Retinal pigment epithelial cell (primary cell): ENCODE measurements around the genes HTR5A and RNF32.

DNA sequence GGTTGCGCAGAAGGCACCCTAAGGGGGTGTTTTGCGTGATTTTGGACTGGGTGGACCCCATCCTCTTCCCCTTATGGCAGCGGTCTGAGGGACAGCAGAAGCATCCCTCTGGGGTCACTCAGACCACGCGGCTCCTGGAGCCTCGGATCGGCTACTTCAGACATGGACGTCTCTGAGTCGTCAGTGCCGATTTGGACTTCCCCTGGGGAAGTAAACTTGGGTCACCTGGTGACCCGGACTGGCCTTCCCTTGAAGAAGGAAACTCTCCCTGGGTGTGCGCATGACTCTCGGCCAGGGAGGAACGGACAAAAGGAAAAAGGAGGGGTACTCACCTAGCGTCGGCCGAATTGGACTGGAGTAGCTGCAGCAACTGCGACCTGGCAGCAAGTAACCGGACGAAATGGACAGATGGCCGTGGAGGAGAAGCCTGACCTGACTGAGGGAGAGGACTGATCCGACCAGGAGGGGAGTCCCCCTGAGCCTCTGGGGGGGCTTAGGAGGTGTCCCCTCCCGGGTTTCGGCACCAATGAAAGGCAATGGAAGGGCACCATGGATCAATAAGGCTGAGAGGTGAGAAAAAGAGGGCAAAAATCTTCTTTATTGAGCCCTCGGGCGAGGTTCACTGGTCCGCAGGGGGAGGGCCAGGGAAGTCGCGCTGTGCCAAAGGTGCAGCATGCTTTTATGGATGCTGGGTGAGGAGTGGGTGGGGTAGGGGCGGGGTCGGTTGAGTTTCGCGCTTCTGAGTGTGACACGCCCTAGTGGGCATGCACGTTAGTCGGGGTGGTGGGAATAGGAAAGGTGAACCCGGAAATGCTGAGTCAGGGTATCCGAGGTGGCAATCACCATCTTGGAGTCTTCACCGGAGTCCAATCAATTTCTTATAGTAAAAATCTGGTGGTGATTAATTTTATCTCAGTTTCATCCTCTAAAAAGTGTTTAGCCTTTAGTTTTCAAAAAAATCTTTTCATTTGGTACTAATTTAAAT, 638.6 kb upstream of the DPP6 start:
- RRBS: no CpG with 5 or more reads among the region's 39 CpGs

- RRBS: no CpG with 5 or more reads among the region's 8 CpGs
These were observed 149.8 kb downstream of the DPP6 start for GRCh38 chr7:154201915-154202427.

DNA sequence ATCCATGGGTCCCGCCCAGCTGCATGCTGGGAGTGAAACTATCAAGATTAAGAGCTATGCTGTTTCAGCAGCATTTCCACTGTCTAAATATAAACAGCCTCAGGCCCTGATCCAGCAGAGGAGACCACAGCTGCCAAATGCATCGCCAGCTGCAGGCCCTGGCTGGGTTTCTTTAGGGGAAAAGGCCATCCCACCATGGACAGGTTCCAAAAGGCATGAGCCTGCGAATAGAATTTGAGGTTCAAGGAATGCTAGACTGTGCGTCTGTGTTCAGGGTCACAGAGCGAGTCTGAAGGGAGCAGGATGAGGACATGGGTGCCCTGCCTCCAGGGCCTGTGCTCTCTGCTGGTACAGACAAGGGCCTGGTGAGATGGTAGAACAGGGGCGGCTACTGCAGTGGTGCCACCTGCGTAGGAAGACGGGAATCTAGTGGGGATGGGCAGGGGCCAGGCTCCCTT, 411.3 kb downstream of the PAXIP1 start:
- RRBS: no CpG with 5 or more reads among the region's 8 CpGs

DNA sequence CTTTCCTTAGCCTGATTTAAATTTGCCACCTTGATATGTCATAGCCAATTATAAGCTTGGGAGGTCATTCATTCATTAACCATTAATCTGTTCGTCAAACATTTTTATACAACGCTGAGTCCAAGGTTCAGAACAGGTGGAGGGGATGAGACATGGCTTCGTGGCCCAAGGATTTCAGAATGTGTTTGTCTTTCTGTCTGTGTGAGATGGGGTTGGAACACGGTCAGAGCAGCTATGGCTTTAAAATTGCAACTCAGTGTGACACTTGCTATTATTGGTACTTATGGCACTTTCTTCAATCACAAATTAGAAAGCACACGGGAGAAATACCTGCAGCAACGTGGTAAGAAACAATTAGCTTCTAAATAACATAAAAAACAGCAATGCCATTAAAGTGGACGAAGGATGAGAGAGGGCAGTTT, 157.9 kb downstream of the PAXIP1 start:
- RRBS: no CpG with 5 or more reads among the region's 7 CpGs

DNA sequence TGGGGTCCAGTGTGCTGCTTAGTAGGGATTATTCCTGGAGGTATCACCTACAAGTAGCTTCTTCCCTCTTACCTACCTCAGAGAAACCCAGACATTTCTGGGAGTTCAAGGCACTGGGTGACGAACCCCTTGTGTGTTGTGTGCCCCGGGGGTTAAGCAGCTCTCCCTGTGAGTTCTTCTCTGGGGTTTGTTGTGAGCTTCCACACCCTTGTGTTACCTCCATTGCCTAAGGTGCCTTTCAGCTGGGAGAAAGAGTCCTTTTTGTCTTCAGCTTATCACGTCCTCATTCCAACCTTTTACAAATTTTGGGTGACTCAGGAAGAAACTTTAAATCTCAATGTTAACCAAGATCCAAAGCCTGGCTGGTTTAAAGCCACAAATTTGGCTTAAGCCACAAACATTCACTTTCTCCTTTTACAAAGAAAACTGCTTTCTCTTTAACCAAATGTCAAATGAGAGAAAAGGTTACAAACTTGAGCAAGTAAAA, 75.0 kb downstream of the PAXIP1 start:
- RRBS: no CpG with 5 or more reads among the region's 3 CpGs

DNA sequence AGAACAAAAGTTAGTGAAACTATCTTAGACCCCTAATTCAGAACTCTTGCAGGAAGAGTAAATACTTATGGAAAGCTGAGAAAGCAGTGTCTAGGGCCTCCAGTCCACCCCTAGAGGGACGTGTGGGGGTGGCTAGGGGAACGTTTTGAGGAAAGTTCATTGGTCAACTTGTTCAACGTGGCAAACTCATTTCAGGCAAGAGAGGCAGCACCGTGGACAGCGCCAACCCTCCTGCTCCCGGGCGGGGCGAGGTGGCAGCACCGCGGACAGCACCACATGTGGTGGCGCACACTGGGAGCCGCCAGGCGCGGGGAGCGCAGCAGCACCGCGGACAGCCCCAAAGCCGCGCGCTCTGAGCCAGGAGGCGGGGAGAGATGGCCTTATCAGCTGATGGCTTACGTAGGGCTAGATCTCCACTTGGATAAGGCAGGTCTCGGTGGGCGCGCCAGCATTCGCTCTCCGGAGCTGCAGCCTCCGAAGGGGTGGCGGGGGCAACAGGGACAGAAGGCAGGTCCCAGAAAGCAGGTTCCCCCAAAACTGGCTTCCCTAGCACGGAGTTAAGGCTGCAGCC, at the start of gene HTR5A:
TSS of gene HTR5A (plus strand) at position 448 of the 571 bp plus-strand sequence.
- RRBS: 0% methylated on average over 3 of the region's 30 CpGs

GRCh38 chr7:155071129-155071794, 1.1 kb downstream of the HTR5A start:
- RRBS: no CpG with 5 or more reads among the region's 44 CpGs

- RRBS: no CpG with 5 or more reads among the region's 17 CpGs
These were observed 96.5 kb downstream of the HTR5A start for GRCh38 chr7:155166565-155167134.

DNA sequence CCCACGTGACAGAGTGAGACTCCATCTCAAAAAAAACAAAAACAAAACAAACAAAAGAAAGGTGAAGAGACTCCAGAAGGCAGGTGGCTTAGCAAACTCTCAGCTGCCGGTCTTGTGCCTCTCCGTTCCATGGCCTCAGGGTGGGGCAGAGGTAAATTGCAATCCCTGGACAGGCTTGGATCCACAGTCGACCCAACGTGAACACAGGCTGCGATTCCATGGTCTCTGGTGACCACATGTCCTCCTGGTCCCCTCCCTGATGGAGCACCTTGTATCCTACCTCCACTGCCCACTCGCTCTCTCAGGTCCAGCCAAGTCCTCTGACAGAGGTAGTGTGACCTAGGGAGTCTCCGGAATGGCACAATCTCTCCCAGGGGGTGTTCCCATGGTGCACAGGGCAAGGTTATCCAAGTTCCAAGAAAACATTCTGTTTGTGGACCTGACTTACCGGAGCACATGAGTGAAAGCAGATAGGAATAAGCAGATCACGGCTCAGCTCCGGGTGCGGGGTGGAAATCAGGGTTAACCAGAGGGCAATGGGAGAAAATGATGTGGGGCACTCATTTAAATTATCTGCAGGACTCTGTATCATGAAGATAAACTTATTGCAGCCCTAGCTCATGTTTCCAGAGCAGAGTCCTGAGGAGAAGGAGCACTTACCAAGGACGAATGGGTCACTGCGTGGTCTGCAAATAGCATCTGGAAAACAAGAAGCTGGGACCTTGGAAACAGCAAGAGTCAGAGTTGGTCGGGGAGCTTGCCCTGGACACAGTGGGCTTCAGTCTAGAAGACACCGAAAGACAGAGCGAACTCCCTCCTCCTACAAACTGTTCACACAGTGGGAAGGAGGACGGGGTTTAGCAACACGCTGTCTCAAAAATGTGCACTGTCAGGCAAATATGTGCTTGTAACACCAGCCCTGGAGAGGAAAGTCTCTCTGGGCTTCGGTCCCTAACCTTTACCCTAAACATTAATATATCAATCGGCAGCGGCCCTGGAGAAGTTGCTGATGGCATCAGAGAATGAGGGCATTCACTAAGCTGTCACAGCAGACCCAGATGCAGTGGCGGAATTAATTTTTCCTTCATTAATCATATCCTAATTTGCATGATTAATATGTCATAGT, 45.7 kb upstream of the INSIG1 start:
- RRBS: 45% methylated on average over 2 of the region's 23 CpGs

DNA sequence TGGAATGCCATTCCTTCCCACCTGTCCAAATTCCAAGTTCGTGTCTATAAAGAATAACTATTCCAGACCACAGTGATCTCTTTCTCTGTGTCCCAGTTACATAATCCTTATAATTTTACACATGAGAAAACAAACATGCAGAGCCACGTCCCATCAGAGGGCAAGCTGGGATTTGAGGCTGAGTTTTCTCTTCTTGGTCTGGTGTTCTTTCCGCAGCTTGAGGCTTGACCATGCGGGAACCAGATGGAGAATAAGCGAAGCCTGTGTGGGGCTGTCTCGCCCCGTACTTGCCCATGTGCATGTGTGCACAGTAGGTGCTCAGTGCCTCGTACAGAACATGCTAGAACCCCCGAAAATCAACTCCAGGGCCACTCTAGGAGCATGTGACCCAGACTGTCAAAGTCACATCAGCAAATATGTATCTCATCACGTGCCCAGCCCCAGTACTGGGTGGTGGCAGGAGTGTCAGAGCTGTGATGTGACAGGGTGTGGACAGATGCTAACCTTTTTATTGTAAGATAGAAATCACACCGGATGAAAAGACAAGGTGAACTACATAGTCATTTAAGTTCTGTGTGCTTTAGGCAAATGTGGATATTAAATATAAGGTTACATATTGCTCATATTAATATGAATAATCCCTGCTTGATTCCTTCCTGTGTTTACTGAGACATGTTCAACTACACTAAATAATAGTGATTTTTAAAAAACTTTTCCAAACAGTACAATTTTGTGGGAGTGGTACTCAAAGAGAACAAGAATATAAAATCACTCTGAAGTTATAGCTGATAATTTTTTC, 3.2 kb downstream of the INSIG1 start:
- RRBS: no CpG with 5 or more reads among the region's 11 CpGs

DNA sequence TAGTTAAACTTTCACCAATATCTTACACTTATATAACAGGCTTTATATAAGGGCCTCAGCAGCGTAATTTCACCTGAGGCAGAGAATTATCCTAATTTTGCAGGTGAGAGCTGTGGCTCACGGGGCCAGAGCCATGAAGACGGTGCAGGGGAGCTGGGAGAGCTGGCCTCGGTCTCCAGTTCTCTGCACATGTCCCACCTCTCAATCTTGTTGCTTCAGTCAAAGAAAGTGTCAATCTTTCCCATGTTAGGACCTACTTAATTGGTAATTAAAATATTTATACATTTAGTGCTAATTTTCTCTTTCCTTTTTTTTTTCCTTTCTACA, 10.2 kb downstream of the INSIG1 start:
- RRBS: no CpG with 5 or more reads among the region's 4 CpGs

DNA sequence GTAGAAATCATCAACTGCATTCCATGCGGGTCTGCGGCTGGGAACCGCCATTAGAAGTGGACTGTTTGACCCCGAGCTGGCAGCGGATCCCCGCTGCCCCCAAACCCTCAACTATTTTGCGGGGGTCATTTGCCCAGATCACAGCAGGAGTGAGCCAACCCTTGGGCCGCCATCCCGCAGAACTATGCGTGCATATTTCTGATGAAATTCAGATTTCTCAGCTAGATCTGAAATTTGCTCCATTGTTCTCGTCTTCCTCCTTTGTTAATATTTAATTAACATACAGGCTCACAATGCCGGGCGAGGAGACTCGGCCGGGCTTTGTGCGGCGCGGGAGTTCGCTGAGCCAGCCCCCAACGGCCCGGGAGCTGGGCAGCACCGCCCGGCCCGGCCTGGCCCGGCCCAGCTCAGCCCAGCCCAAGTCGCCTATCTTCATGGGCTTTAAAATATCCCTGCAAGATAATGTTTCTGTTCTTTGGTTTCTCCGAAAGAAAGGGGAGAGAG, 2.1 kb downstream of the EN2 start:
- RRBS: 5% methylated on average over 7 of the region's 27 CpGs

- RRBS: no CpG with 5 or more reads among the region's 13 CpGs
These were observed 62.3 kb downstream of the RBM33 start for GRCh38 chr7:155706711-155707159.

GRCh38 chr7:155811540-155811939, 723 bp downstream of the SHH start:
- RRBS: no CpG with 5 or more reads among the region's 15 CpGs

- RRBS: 2% methylated on average over 5 of the region's 17 CpGs
These were observed 3.0 kb upstream of the SHH start for GRCh38 chr7:155815235-155815739.

GRCh38 chr7:155950998-155951340, 138.7 kb upstream of the SHH start:
- RRBS: no CpG with 5 or more reads among the region's 9 CpGs

GRCh38 chr7:155951419-155952172, 139.3 kb upstream of the SHH start:
- RRBS: under 1% methylated on average over 12 of the region's 25 CpGs

DNA sequence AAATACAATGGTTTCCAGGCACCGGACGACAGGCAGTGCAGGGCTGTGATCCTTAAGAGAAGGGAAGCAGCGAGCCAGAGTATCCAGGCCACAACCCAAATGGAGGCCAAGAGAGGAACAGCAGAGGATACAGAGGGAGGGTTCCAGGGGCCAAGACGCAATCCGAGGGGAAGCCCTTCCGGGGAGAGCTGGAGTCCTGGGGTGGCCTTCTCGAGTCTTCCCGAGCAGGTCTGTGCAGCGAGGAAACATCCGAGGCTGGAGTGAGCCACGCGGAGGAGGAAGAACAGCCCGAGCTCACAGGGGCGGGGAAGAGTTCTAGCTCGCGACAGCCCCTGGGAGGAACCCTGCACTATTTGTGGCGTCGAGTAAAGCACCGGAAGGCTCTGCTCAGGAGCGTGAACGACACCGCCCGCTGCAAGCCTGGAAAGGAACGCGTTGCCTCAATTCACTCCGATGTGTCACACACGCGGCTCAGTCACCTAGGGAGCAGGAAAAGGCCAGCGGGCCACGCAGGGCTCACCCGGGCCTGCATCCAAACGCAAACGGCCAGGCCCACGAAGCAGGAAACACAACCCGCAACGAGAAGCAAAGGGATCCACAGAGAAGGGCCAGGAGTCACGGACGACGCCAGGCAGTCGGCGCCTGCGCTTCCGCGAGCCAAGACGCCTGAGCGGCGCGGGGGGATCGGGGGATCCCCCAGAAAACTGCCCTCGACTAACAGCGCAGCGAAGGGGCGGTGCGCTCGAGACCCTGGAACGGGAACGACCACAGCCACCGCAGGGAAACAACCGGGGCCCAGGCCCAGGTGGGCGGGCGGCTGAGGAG, 833 bp upstream of the RNF32 start:
- RRBS: 2% methylated on average over 3 of the region's 61 CpGs

DNA sequence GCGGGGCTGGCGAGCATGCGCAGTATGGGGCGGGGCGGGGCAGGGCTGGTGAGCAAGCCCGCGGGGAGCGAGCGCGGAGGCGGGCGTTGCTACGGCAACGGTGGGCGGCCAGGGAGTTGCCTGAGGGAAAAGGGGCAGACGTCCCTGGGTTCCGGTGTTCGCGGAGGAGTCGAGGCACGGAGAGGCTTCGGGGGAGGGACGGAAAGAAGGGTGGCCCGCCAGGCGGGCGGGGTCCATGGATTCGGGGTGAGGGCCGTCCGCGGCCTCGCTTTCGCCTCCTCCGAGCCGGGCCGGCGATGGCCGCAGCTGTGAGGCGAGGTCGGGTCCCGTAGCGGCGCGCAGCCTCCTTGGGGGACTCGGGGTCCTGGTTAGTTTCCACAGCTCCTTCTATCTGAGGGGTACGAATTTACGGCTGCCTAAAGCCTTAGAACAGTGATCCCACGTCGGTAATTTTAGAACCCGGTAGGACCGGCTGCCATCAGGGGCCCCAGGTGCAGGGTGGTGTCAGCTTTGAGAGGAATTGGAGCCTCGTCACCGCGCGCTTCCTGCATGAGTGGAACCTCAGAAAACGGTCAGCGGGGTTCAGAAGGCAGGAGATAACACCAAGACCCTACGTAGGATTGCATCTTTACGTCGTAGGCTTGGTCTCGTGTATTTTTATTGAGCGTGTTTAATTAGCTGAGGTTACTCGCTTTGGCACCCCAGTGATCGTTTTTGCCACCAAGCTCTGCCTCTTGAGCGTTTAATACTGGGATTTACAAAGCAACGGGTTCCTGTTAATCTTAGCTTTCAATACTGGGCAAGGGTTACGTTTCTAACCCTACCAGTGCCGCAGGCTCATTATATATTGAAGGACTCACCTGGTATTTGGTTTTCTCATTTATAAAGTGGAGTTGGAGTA, at the start of gene RNF32:
TSS of gene RNF32 (plus strand) at position 137 of the 901 bp plus-strand sequence.
- RRBS: no CpG with 5 or more reads among the region's 67 CpGs

DNA sequence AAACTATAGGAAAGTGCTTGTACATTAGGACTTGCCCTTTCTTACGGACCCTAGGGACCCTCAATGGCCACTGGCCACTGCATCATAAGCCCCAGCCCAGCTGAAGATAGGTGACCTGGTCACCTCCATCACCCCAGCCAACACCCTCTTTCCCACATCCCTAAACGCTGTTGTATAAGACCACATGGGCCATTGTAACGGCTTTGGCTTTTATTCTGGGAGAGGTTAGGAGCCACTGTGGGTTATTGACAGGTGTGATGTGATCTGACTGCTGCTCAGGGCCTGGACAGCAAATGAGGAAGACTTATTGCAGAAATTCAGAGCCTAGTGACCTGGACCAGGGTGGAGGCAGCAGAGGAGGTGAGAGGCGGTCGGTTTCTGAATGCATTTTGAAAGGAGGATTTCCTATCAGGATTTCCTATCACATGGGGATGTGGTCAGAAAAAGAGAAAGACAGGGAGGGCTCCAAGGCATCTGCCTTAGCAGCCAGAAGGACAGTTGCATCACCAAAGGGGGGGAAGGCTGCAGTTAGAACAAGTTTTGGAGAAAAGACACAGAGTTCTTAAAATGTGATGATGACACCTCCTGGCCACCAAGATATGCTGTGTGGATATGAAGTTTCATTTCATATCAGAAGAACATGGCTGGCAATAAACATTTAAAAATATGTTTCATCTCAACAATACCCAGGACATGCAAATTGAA, 2.3 kb upstream of the LMBR1 start:
- RRBS: no CpG with 5 or more reads among the region's 5 CpGs